Mesangial cell (primary cell): ENCODE measurements around the genes ZNRF3, NEFH, THOC5 and ASCC2.

GRCh38 chr22:28754130-28754491 is 12.3 kb downstream of the HSCB start:
- RAMPAGE, long total RNA: no peak

DNA sequence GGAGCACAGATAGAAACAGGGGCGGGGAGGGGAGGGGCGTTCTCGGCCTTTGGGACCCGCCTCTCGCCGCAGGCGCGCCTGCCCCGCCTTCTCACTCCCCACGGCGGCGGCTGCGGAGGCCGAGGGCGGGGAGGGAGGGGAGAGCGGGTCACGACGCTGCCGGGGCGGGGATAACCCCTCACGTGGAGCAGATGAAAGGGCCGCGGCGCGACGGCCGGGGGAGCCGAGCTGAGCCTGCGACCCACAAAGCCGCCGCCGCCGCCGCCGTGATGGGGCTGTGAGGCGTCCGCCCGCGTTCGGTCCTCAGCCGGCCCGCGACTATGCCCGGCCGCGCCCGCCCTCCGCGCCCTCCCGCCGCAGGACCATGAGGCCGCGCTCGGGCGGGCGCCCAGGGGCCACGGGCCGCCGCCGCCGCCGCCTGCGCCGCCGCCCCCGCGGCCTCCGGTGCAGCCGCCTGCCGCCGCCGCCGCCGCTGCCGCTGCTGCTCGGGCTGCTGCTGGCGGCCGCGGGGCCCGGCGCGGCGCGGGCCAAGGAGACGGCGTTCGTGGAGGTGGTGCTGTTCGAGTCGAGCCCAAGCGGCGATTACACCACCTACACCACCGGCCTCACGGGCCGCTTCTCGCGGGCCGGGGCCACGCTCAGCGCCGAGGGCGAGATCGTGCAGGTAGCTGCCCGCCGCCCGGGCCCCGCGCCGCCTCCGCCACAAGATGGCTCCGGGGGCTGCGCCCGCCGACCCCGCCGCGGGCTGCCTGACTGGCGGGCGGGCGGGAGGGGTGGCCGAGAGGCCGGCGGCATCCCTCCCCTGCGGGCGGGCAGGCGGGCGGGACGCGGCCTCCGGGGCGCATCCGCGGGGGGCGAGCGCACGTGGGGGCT is at the start of gene ZNRF3:
Gene ZNRF3, plus strand, starts transcription at position 170 of the 873 bp plus-strand sequence.
- RAMPAGE, long total RNA: no peak

- RAMPAGE, long total RNA: no peak
These were observed 19.7 kb downstream of the ZNRF3 start for GRCh38 chr22:28903042-28903409.

- RAMPAGE, long total RNA: no peak
These were observed 28.6 kb downstream of the ZNRF3 start for GRCh38 chr22:28911685-28912694.

GRCh38 chr22:28931831-28932593 is 48.6 kb downstream of the ZNRF3 start:
- RAMPAGE, long total RNA: no peak

DNA sequence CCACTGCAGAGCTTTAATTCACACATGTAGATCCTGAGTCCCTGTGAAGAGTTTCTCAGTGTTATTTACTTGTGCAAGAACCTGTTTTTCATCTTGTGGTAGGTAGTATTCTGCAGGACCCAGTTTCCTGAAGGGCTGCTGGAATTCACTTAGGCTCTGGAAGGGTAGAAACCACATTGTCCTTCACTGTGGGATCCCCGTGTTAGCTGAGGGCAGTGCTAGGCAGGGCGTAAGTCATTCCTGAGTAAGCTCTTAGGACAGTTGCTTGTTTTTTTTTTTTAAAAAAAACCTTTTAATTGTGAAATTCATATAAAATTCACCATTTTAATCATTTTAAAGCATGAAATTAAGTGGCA is 77.8 kb downstream of the C22orf31 start:
- RAMPAGE, long total RNA: no peak

DNA sequence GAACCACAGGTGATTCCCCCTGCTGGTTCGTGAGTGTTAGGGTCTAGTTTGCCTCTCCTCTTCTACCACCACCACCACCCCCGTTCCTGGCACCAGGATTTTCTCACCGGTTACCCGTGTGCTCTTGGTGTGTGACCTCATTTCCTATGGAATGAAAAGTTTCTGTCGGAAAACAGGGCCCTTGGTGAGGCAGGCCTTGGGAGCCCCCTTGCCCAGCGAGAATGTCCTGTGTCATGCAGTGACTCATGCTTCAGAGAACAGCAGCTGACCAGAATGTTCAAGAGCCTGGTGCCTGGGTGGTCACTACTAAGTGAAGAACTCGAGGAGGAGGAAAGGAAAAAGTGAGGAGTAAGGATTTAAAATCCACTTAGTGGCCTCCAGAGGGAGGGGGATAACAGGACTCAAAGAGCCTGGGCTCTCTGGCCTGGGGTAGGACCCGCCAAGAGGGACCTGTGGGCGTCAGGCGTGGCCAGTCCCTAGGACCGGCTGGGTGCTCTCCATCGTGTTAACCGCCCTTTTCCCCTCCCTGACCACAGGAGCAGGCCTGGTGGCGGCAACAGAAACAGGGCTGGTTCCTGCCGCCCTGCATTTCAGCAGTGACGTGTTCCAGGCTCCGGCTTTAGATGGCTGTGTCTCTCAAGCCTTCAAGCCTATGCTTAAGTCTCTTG is 30.2 kb downstream of the C22orf31 start:
- RAMPAGE, long total RNA: no peak

GRCh38 chr22:29053691-29054177 is 7.9 kb downstream of the C22orf31 start:
- RAMPAGE, long total RNA: no peak

- RAMPAGE, long total RNA: no peak
These were observed 4.4 kb downstream of the RASL10A start for GRCh38 chr22:29310959-29311543.

DNA sequence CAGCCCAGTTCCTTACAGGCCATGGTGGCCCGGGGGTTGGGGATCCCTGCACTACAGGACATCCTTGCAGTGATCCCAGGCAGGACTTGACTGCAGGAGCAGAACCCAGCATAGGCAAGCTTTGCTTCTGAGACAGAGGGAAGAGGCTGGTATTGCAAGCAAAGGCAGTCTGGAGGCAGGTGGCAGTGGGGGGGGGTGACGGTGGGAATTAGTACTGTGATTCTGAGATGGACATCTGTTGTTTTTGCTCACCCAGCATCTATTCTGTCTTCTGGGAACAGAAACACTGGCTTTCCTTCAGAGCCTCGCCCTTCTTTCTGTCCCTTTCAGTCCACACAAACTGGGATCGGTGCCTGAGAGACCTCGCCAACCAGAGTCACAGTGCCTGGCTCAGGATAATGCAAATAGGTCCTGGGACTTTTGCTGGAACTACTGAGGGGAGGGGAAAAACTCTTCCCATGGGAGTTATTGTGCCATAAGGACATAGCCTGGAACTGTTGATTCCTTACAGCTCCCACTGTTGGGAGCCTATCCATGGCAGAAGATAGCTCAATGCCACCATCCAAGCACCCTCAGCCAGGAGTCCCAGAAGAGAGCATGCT is 31.2 kb upstream of the RASL10A start:
- RAMPAGE, long total RNA: no peak

GRCh38 chr22:29479801-29480465 is at the start of gene NEFH:
Gene NEFH (plus strand): TSS chr22:29480218.
- RAMPAGE, long total RNA: no peak

DNA sequence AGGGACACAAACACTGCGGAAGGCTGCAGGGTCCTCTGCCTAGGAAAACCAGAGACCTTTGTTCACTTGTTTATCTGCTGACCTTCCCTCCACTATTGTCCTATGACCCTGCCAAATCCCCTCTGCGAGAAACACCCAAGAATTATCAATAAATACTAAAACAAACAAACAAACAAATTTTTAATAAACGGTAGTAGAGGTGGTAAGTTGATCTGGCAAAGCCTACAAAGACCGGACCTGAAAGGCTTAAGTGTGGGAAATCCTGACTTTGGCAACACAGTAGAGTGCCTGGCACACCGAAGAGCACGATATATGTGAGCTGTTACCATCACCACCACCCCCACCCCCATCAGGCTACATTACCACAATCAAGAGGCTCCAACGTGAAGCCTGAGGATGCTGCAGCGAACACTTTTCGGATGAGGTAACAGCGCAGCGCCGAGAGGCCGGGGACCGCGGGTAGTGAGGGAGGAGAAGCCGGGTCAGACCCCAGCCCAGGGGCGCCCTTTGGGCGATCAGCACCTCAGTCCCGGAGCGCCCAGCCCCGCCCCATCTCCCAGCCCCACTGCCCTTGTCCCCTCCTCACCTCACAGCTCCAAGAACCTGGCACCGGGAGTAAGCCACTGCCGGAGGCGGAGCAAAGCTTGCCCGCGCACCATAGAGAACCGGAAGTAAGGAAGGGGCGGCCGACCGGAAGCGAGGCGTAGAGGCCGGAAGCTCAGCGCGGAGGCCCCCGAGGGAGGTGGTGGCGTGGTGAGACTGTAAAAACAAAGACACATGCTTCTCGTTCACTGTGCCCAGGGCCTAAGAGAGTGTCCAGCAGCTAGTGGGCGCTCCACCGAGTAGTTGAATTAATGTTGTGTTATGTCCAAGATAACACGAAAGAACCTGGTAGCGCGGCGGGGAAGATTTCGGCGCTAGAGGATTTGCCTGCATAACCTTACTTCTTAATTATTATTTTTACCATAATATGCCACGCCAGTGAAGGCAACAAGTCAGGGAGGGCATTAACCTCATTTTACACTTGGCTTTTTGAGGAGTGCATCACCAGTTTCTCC is at the start of gene THOC5:
Gene THOC5, minus strand, starts transcription at position 673 of the 1,058 bp plus-strand sequence.
- RAMPAGE, long total RNA: start-site peak on the minus strand centred at position 604 of the sequence, 158 bp wide, 1,187 reads

GRCh38 chr22:29837930-29838740 is at the start of gene ASCC2:
Gene ASCC2 (minus strand): TSS chr22:29838274.
- RAMPAGE, long total RNA: start-site peak on the minus strand at chr22:29838227-29838269, 340 reads

DNA sequence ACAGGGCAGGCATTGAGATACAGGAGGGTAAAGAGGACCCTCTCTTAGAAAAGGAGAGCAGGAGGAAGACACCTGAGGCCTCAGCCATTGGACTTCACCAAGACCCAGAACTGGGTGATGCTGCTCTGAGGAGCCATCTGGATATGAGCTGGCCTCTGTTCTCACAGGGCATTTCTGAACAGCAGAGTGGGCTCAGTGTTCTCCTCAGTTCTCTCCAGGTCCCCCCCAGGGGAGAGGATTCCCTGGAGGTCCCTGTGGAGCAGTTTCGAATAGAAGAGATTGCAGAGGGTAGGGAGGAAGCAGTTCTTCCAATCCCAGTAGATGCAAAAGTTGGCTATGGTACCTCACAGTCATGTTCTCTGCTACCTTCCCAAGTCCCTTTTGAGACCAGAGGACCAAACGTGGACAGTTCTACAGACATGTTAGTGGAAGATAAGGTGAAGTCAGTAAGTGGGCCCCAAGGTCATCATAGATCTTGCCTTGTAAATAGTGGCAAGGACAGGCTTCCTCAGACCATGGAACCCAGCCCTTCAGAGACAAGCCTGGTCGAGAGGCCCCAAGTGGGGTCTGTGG is 60.4 kb upstream of the HORMAD2 start:
- RAMPAGE, long total RNA: no peak

DNA sequence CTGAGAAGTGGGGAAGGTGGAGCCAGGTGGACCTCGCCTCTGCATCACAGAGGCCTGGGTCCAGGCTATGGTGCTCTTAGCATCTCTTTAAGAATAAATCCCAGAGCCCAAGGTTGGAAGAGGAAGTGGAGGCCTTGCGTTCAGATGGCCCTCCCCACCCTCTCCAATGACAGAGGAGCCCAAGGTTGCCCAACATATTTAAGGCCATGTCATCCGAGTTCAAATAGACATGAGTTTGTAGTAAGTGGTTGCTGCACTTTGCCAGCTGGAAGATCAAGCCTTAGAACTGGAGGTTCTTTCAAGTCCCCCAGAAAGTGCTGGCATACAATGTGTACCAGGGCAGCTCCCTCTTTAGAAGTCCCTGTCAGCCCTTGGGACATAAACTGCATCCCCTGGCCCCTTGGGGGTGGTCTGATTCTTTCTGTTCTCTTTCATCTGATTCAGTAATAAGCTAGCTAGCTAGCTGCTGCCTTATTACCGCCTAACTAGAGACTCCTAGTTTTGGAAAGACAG is 47.0 kb upstream of the HORMAD2 start:
- RAMPAGE, long total RNA: no peak

DNA sequence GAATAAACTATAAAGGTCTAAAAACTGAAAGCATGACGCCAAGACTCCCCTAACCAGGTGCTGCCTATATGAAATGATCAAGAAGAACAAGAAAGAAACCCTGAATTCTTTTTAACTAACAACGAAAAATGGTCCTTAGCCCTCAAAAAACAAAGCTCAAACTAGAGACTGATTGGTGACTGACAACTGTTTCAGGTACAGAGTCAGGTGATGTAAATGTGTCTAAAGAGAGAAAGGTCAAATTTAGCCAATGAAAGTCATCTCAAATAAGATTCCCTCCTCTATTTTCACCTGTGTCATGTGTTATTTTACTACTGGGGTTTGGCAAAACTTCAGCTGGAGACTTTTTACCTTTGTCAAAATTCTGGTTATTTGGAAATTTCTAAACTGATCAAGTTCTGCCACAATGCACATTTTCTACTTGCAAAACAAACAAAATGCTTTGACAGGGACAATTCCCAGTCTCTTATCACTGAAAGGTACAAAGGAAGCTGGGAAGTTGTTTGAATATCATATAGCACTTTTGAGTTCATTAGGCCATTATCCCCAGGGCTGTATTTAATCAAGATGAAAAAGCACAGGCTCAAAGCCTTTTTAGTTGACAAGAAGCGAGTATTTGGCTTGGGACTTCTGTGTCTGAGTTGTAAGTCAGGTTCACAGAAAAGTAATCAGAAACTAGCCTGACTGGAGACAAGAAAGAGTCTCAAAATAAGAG is 3.1 kb upstream of the HORMAD2 start:
- RAMPAGE, long total RNA: no peak

GRCh38 chr22:30206644-30207614 is 39.6 kb downstream of the LIF start:
- RAMPAGE, long total RNA: no peak

DNA sequence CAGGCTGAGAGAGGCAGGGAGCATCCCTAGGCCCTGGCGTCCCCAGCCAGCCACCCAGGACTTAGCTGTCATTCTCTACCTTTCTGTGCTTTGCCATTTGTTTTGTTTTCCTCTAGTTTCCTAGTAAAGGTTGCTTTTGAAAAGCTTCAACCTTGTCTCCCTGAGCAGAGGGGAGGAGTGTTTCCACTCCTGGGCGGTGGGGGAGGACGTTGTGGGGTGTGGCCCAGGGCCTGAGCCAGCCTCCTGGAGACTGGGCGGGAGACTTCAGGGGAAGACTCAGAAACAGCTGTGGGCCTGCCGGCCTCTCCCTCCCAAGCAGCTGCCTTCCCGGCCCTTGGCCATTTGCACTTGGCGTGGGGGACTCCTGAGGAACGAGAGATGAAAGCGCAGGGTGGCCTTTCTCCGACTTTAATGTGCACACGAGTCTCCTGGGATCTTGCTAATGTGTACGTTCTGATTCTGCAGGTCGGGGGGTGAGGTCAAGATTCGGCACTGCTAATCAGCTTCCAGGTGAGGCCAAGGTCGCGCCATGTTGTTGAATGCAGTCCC is 8.0 kb downstream of the LIF start:
- RAMPAGE, long total RNA: no peak

- RAMPAGE, long total RNA: no peak
These were observed 288 bp upstream of the LIF start for GRCh38 chr22:30246982-30247112.

DNA sequence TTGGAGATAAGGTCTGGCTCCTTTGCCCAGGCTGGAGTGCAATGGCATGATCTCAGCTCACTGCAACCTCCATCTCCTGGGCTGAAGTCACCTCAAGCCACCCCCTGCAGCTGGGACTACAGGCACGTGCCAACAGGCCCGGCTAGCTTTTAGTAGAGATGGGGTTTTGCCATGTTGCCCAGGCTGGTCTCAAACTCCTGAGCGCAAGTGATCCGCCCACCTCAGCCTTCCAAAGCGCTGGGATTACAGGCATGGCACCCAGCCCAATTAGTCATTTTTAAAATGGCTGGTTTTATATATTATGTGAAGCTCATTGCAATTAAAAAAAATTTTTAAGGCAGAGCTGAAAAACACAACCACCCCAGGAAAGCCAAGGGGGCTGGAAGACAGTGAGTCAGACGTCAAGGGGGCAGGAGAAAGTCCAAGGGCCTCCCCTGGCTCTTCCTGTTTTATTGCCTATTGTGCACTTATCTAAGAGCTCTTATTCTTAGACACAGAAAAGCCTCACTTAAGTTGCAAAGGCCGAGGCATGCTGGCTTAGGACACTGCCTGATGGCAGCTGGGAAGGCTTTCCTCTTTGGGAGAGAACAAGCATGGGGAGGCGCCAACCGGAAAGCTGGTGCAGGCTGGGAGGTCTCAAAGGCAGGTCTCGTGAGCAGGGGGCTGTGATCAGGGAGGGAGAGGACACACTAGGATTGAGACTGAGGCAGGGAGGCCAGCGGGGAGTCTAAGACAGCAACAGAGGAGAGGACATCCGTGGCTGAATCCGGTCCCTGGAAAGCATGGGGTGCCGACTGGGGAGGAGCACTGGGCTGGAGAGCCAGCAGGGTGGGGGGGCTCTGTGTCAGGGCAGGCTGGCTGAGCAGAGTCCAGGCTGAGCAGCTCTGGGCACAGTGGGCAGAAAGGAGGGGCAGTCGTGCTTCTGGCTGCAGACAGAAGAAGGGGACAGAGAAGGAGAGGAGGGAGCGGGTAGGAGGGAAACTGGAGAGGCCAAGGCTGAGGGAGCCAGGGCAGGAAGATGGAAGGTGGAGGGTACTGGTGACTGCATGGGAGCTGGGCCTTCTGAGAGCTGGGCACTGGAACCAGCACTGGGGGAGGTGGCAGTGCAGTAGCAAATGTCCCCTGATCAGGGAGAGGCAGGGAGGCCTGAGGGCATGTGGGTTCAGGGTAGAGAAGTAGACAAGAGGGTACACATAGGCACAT is 11.2 kb upstream of the OSM start:
- RAMPAGE, long total RNA: no peak